Daoy (cell line): ENCODE data around the gene TMEM220.

- RAMPAGE, long total RNA: no peak
Measured at GRCh38 chr17:10630162-10630639, 26.9 kb downstream of the MYH3 start.

- RAMPAGE, long total RNA: no peak
Measured at GRCh38 chr17:10729389-10730188, at the start of gene TMEM220. TMEM220 (minus strand) TSS chr17:10730023.

DNA sequence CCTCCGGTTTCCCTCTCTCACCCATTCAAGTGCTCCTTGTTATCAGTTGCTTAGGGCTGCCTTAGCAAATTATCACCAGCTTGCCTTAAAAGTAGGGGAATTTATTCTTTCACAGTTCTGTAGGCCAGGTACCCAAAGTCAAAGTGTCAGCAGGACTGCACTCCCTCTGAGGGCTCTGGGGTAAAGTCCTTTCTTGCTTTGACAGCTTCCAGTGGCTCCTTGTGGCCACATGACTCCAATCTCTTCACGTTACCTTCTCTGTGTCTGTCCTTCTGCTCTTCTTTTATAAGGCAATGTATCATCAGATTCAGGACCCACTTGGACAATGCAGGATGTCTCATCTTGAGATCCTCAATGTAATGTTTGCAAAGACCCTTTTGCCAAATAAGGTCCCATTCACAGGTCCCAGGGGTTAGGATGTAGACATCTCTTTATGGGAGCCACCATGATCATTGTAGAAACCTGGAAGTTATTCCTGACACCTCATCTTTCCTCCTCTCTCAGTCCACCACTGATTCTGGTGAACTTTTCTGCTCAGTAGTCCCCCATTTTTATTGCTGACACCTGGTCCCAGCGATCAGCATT lies 8.1 kb upstream of the TMEM220 start:
- RAMPAGE, long total RNA: no peak

GRCh38 chr17:10754870-10755791 lies 25.3 kb upstream of the TMEM220 start:
- RAMPAGE, long total RNA: no peak

- RAMPAGE, long total RNA: no peak
Measured at GRCh38 chr17:10772600-10772799, 31.4 kb downstream of the TMEM238L start.

DNA sequence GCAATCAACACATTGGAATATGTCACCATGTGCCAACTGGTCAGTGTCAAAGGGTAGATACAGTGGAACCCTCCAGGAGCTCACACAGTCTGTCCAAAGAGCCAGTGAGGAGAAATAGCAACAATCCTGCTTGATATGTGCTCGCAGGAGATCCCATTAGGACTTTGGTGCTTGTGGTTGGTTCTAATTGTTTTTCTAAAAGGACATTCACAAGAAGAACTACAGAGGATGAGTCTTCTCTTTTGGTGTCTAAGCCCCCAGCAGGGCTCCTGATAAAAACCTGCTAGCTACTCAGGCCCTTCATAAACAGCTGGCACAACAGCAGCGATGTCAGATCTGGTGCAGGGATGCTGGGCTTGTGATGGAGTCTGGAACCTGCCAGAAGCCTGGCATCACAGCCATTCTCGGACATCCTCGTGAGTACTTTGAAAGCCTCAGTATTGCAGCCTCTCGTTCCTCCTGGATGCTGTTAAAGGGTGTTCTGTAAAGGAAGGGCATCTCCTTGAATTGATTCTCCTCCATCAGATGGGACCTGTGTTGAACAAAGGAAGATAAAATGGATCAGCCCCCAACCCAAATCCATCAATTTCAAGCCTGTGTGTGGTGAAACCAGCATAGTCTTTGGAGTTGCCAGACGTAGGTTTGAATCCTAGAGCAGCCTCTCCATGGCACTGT lies 8.3 kb downstream of the TMEM238L start:
- RAMPAGE, long total RNA: no peak

DNA sequence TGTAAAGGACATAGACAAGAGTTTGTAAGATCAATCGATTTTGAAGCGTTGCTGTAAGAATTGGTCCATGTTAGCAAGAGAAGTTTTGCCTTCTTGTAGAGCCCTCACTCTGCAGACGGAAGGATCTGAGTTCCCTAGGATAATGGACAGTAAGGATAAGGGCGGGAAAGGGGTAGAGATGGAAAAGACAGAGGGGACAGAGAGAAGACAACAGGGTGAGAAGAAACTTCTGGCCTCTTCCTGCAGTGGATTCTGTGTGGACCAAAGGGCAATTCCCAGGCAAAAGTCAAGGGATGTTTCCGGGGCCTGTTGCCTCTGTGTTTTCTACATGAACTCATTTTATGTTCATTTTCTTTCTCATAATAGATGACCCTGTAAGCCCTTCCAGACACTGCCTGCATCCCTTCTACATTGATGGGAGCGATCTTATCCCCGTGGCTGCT lies 602 bp upstream of the TMEM238L start:
- RAMPAGE, long total RNA: no peak

DNA sequence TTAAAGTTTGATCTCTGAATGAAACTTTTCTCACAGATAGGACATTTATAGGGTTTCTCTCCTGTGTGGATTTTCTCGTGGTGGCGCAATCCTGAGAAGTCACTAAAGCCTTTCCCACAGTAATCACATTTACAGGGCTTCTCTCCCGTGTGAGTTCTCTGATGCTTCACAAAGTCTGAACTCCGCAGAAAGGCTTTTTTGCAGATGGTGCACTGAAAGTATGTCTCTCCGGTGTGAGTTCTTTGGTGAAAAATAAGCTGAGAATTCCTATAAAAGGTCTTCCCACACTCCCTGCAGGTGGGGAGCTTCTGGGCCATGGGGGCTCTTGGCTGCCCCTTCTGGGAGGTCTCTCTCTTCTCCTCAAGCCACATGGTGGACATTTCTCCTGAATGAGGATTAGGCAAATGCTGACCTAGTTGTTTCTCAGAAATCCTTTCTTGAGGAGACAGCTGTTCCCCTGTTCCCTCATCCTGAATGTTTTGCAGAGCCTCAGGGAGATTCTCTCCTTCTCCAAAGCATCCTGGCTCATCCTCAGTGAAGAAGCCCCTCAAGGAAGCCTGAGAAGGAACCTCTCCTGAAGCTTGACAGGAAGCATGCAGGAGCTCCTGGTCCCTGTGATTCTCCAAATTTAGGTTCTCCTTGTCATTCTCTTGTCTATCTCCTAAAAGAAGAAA lies 19.1 kb downstream of the ZNF18 start:
- RAMPAGE, long total RNA: no peak

- RAMPAGE, long total RNA: no peak
Measured at GRCh38 chr17:11997767-11998185, 501 bp upstream of the ZNF18 start.

- RAMPAGE, long total RNA: no peak
Measured at GRCh38 chr17:12045933-12046764, 25.5 kb downstream of the MAP2K4 start.

GRCh38 chr17:12622590-12622988 lies 43.1 kb upstream of the MYOCD start:
- RAMPAGE, long total RNA: no peak

GRCh38 chr17:12815424-12816221 lies 26.3 kb downstream of the ARHGAP44 start:
- RAMPAGE, long total RNA: no peak

DNA sequence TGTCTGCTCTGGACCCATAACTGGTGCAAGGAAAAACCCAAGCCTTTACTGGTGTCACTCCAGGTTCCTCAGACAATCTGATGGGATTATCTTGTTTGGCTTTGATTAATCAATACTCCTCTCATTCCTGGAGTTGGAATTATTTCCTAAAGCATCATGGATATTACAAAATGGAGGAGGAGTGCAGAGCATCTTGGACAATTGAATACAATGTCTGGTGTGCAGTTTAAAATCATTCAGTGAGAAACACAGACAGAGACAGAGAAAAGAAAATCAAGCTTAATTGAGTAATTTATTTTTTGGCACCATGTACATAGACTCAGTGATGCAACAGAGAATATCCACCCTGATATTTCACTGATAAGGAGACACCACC lies 217.6 kb downstream of the HS3ST3B1 start:
- RAMPAGE, long total RNA: no peak

GRCh38 chr17:14803972-14804386 lies 461.1 kb downstream of the PMP22 start:
- RAMPAGE, long total RNA: no peak

DNA sequence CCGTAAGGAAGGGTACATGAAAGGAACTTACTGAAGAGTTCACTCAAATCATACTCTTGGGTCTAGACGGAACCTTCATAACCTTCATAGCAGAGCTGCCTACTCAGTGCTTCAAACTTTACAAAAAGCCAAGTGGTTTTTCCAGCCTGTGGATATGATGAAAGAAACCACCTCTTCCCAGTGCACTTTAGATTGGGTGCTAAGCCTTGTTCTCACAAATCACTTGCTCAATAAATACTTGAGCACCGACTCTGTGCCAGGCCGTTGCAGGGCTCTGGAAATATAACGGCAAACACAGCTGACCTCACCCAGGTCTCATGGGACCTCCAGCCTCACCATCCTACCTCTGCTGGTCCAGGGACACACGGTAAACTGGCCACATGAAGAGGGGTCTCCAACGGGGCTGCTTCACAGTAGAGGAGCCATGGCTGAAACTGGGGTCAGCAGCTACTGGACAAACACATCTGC lies 35.6 kb downstream of the CDRT4 start:
- RAMPAGE, long total RNA: no peak

DNA sequence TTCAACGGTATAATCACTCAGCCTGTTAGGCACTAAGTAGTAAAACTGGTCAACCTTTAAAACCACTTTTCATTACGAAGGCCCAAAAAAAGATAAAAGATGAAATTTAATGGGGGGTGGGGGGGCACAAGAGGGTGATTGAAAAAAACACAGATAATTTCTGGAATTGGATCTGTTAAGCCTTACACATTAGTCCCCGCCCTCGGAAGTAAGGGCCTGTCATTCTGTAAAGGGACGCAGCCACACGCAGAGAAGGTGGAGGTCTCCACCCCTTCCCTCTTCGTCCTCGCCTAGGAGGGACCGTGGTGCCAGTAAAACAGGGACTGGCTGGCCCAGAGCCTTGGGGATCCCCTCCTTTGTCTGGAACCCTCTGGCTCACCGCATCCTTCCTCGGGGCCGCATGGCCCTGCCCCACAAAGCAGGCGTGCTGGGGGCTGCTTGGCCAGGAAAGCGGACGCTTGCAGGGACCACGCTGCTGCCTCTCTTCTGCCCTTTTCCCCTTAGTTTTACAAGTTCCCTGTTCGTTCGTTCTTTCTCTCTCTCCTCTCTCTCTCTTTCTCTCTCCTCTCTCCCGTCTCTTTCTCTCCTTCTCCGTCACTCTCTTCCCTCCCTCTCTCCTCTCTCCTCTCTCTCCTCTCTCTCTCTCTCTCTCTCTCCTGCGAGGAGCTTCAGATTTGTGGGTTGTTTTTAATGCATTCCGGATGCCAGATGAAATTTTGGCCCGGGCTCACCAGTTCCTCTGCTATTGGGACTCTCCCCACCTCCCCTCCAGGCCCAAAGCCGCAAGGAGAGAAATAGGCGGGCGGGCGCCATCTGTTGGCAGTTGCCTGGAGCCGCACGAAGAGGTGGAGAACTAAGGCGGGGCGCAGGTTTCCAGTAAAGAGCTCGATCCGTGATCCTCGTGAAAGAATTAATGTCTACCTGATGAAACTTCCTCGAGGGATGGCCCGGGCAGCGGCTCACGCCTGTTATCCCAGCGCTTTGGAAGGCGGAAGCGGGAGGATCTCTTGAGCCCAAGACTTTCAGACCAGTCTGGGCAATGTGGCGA lies 35.1 kb upstream of the CDRT4 start:
- RAMPAGE, long total RNA: no peak

GRCh38 chr17:15622282-15622648 lies 2.8 kb upstream of the FBXW10B start:
- RAMPAGE, long total RNA: no peak

DNA sequence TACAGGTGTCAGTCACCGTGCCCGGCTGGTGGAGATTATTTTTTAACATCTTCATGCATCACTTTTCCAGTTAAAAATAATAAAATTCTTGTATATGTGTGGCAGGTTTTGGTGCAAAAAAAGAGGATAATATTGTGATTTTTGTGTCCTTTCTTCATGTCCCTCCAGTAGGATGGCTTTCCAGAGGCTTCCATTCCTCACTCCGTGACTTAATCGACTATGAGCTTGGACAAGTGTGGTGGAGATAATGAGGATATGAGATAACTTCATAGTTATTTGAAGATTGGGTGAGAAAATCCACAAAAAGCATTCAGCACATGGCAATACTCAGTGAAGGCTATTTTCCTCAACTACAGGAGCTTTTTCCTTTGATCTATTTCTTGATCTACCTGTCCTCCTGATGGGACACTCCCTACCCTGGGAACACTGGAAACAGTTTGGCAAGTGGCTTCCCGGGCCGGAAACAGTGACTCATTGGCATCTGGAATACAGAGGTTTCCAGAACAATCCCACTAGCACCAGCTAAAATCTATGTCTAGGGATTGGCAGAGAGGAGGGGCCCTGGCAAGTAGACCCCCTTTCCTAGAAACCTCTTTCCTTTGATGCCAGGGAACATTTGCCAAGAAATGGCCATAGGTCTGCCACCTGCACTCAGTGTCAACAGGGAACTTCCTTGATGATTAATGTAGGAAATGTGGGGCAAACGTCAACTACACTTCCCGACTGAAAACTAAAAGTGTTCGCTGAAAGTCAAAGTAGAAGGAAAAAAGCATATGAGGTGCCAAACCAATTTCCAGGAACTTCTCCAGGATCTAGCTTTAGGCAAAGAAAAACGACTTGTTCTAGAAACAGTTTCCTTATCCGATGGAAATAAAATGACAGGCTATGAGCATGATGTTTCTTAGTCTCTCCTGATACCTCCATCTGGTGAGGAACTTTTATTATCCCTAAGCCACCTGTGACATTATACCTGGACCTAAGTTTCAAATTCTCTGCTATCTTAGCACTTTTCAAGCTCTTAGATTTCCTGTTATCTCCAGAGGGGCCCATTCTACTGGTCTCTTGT lies 30.4 kb upstream of the FBXW10B start:
- RAMPAGE, long total RNA: no peak

DNA sequence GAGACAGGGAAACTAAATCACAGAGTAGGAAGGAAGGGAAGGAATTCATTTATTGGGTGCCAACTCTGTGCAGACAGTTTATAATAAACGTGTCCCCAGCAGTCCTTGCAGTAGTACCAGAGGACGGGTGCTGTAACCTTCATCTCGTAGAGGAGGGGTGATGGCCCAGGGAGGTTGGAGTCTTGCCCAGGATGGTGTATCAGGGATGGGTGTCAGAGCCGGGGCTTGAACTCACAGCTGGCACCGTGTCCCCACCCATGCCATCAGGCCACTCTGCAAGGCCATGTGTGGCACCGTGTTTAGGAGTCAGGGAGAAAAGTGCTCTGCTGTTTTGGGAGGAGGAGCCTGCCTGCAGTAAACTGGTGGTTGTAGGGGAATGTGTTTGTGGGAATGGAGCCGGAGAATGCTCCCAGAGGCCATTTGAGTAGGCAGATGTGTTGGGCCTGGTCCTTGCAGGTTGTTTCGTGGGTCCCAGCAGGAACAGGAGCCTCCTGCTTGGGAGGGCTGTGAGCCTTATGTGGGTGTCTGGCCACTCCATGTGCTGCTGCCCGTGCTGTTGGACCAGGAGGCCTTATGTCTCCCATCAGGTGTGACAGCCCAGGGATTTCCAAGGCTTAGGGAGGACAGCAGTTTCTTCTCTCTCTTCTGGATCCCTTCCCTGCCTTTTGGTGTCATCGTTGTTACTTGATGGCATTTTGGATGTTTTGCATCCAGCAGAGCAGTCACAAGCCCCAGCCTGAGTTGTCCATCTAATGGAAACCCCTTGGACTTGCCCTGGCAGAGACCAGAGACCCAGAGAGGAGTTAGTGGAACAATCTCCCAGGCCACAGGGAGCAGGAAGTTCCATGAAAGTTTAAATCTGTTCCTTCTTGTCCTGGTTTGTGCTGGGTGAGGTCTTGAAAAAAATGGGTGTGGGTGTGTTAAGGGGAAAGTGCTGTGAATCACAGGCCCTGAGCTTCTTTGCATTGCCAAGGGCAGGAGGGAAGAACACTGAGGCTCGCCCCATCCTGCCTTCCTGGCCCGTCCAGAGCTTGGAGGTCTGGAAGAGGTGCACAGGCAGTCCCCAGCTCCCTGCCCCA lies 2.0 kb downstream of the ADORA2B start:
- RAMPAGE, long total RNA: no peak

GRCh38 chr17:15951995-15952636 lies 7.2 kb downstream of the ADORA2B start:
- RAMPAGE, long total RNA: no peak